Liver (tissue), 9 donors: Measurements from ENCODE around the genes TMED7, CDO1 and TNFAIP8.

- PRO-cap, 5 experiments = peak in 1 of 5 experiments; most common plus-strand start chr5:114478470 (in 1)
- RAMPAGE, long total RNA, 2 experiments = no peak in any of the 2 experiments
- RRBS = no CpG with 5 or more reads among the region's 1 CpG
These were observed 116.4 kb downstream of the KCNN2 start for GRCh38 chr5:114478419-114478618.

- PRO-cap, 5 experiments = peak in 3 of 5 experiments; most common plus-strand start chr5:115543597 (in 2); most common minus-strand start chr5:115543497 (in 2)
- RAMPAGE, long total RNA, 2 experiments = no peak in any of the 2 experiments
- RRBS = no CpG with 5 or more reads among the region's 18 CpGs
These were observed 1.5 kb downstream of the FEM1C start for GRCh38 chr5:115542760-115543765.

DNA sequence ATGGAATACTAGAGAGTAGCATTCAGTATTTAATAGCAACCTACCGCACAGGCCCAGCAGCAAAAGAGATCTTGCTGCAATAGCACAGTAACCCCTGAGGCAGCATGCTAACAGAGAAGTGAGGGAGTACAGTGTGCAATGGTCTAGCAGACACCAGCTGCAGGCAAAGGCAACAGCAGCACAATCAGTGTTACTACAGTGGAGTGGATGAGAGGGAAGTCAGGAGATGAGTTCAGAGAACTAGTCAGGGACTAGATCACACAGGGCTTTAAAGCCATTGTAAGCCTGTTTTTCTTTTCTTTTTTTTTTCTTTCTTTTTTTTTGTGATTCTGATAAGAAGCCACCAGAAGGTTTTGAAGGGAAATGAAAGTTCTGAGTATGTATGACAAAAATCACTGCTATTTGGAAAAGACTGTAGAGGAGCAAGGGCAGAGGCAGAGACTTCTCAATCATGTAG, 2.7 kb downstream of the TICAM2 start:
- PRO-cap, 5 experiments = no peak in any of the 5 experiments
- RAMPAGE, long total RNA, 2 experiments = no peak in any of the 2 experiments
- RRBS = no CpG with 5 or more reads among the region's 1 CpG

GRCh38 chr5:115614790-115615516, 10.9 kb downstream of the TMED7 start:
- PRO-cap, 5 experiments = no peak in any of the 5 experiments
- RAMPAGE, long total RNA, 2 experiments = no peak in any of the 2 experiments
- RRBS = no CpG with 5 or more reads among the region's 3 CpGs

DNA sequence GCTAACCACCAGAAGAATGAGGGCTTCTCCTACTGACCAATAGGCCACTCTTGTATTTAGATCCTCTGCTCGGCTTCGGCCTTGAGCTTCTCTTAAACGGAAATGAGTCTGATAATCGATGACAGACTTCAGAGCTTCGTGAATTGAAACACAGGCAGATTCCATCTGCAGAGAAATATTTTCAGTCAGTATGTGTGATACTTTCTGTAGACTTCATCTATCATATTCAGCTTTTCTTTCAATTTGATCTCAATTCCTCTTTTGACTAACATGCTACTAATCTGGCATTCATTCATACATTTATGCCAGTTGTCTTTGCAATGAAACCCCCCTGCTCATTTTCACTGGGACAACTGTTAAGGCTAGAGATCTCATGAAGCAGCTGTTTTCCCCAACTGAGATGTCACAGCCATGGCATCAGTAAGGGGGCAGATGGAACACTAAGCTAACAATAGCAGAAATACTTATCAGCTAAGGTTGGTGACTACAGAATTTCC, 9.5 kb downstream of the TMED7 start:
- PRO-cap, 5 experiments = no peak in any of the 5 experiments
- RAMPAGE, long total RNA, 2 experiments = no peak in any of the 2 experiments
- RRBS = no CpG with 5 or more reads among the region's 5 CpGs

GRCh38 chr5:115625162-115626304, at the start of gene TMED7:
TSS of gene TMED7 (minus strand) at chr5:115626036.
- PRO-cap, 5 experiments = peak in 5 of 5 experiments; most common minus-strand start chr5:115626010 (in 2)
- RAMPAGE, long total RNA, 2 experiments = no peak in any of the 2 experiments
- RRBS = under 1% methylated on average over 14 of the region's 78 CpGs

DNA sequence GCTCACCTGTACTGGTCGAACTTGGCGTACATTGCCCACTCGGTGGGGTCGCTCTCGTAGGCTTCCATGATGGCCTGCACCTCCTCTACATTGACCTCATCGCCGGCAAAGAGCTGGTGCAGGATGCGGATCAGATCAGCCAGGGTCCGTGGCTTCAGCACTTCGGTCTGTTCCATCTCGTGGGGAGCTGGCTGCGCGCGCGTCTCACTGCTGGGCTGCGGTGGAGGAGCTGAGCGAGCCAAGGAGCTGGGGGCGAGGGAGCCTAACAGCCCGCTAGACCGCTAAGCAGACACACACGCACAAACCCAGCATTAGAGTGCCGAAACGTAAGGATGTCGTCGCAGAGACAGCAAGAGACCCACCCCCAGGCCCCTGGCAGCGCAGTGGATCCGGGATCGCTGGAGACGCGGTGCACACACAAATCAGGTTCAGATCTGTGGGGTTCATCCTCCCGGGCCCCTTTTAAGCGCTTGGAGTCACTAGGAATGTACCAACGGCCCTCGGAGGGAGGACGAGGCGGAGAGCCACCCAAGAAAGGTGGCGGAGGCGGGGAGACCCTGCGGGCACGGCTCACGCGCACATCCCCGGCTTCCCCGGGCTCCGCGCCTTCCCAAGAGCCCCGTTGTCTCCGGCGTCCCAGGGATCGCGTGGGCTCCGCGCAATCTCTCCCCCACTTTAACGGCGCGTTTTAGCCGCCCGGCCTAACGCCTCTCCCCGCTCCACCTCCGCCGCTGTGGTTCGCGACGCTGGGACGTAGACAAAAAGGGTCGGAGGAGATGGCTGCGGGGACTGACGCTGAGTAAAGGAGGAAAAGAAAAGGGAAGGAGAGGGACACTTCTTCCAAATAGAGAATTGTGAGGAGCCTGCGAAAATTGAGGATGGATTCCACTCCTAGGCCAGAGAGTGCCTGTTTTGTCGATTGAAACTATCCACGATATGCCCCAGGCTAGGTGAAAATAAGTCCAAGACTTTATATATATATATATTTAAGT, at the start of gene CDO1:
CDO1 (minus strand) TSS at position 438 of the 992 bp plus-strand sequence.
- PRO-cap, 5 experiments = peak in 5 of 5 experiments; most common plus-strand start position 531 of the sequence (in 4); most common minus-strand start position 436 of the sequence (in 5)
- RAMPAGE, long total RNA, 2 experiments = start-site peak on the minus strand in 2 of 2 experiments, centred at position 437 of the sequence, 1,784 to 5,640 reads per replicate
- RRBS = 2% methylated on average over 16 of the region's 72 CpGs

- PRO-cap, 5 experiments = no peak in any of the 5 experiments
- RAMPAGE, long total RNA, 2 experiments = no peak in any of the 2 experiments
- RRBS = no CpG with 5 or more reads among the region's 3 CpGs
These were observed 15.7 kb downstream of the LVRN start for GRCh38 chr5:115977811-115978457.

GRCh38 chr5:116076510-116076963, 8.3 kb upstream of the COMMD10 start:
- PRO-cap, 5 experiments = no peak in any of the 5 experiments
- RAMPAGE, long total RNA, 2 experiments = no peak in any of the 2 experiments
- RRBS = no CpG with 5 or more reads among the region's 1 CpG

DNA sequence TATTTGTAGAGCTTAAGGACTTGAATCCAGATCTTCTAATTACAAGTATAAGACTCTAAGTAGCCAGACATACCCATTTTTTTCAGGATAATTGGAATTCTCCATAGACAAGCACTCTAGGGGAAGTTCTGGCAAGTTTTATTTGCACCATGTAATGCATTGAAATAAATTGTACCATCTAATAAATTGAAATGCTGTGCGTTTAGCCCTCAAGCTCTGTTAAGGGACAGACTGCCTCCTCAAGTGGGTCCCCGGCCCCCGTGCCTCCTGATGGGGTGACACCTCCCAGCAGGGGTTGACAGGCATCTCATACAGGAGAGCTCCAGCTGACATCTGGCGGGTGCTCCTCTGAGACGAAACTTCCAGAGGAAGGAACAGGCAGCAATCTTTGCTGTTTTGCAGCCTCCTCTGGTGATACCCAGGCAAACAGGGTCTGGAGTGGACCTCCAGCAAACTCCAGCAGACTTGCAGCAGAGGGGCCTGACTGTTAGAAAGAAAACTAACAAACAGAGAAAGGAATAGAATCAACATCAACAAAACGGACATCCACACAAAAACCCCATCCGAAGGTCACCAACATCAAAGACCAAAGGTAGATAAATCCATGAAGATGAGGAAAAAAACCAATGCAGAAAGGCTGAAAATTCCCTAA, 81.6 kb downstream of the COMMD10 start:
- PRO-cap, 5 experiments = peak in 1 of 5 experiments; most common minus-strand start position 102 of the sequence (in 1)
- RAMPAGE, long total RNA, 2 experiments = no peak in any of the 2 experiments
- RRBS = no CpG with 5 or more reads among the region's 7 CpGs

DNA sequence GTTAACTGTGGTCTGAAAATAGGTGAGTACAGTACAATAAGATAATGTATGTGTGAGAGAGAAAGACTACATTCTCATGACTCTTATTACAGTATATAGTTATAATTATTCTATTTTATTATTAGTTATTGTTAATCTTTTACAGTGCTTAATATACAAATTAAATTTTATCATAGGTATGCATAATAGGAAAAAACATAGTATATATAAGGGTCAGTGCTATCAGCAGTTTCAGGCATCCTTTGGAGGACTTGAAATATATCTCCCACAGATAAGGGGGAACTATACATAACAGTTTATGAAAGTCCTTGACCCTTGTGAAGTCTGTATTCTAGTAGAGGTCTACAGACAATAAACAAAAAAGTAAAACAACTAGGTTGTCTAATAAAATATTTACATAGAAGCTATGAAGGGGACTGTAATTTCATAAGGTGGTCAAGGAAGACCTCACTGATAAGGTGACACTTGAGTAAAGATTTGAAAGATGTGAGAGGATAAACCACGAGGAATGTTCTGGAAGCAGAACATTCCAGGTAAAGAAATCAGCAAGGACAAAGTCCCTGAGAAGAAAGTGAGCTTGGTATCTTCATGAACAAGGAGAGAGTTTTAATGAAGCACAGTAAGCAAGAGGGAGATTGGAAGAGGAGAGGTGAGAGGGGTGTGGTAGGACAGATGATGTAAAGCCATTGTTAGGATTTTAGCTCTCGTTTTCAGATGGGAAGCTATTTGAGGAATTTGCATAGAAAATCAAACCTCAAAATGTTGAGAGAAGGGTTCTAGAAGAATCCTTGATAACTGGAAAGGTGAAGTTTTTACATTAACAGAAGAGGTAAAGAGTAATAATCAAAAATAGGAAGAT, 148.6 kb downstream of the COMMD10 start:
- PRO-cap, 5 experiments = no peak in any of the 5 experiments
- RAMPAGE, long total RNA, 2 experiments = no peak in any of the 2 experiments
- RRBS = no CpG with 5 or more reads among the region's 2 CpGs

DNA sequence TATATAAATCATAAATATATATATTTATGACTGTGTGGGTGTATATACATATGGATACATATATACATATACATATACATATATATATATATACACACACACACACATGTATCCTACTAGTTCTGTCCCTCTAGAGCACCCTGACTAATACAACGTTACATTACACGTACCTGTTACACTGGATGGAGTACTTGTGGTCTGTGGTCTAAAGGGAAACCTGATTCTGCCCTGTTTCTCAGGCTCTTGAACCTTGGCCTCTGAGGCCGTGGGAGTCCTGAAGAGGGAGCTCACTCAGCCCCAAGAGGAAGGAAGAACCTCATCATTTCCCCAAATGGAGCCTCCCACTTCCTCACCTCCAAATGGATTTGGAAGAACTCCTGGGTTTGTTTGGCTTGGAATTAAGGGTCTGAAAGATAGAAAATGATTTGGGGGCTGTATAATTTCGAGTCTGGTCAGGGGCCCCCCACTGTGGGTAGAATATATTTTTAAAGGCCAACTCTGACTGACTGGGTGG, 200.3 kb downstream of the SEMA6A start:
- PRO-cap, 5 experiments = peak in 5 of 5 experiments; most common minus-strand start position 259 of the sequence (in 5)
- RAMPAGE, long total RNA, 2 experiments = no peak in any of the 2 experiments
- RRBS = no CpG with 5 or more reads among the region's 4 CpGs

- PRO-cap, 5 experiments = no peak in any of the 5 experiments
- RAMPAGE, long total RNA, 2 experiments = no peak in any of the 2 experiments
- RRBS = no CpG with 5 or more reads among the region's 9 CpGs
These were observed 185.8 kb downstream of the SEMA6A start for GRCh38 chr5:116388717-116389241.

- PRO-cap, 5 experiments = no peak in any of the 5 experiments
- RAMPAGE, long total RNA, 2 experiments = no peak in any of the 2 experiments
- RRBS = no CpG with 5 or more reads among the region's 7 CpGs
These were observed 79.3 kb downstream of the SEMA6A start for GRCh38 chr5:116495158-116495910.

GRCh38 chr5:116558876-116559772, 15.5 kb downstream of the SEMA6A start:
- PRO-cap, 5 experiments = no peak in any of the 5 experiments
- RAMPAGE, long total RNA, 2 experiments = no peak in any of the 2 experiments
- RRBS = no CpG with 5 or more reads among the region's 21 CpGs

DNA sequence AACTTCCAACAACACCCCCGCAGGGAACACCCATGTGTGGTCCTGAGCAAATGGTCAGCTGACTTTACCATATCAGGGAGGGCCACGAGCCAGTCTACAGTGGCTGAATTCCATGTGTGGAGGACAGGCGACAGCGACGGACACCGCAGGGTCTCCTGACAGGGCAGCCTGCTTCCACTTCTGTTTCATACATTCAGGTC, 415.6 kb downstream of the DTWD2 start:
- PRO-cap, 5 experiments = no peak in any of the 5 experiments
- RAMPAGE, long total RNA, 2 experiments = no peak in any of the 2 experiments
- RRBS = no CpG with 5 or more reads among the region's 6 CpGs

DNA sequence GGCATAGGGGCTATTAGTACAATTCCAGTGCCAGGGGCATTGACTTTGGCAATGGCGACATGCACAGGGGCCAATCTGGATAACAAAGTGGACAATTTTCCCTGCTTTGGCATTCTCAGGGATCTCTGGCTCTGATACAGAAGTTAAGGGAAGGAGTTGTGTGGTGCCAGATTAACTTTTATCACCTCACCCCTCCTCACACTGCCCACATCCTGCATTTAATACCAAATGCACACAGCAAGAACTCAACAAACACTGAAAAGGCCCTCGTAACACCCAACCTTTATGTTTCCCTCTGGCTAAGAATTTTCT, 84.3 kb upstream of the TNFAIP8 start:
- PRO-cap, 5 experiments = no peak in any of the 5 experiments
- RAMPAGE, long total RNA, 2 experiments = no peak in any of the 2 experiments
- RRBS = no CpG with 5 or more reads among the region's 2 CpGs

- PRO-cap, 5 experiments = no peak in any of the 5 experiments
- RAMPAGE, long total RNA, 2 experiments = no peak in any of the 2 experiments
- RRBS = no CpG with 5 or more reads among the region's 15 CpGs
These were observed 15.1 kb upstream of the TNFAIP8 start for GRCh38 chr5:119340386-119341415.

- PRO-cap, 5 experiments = peak in 4 of 5 experiments; most common plus-strand start chr5:119356000 (in 4); most common minus-strand start chr5:119355897 (in 2)
- RAMPAGE, long total RNA, 2 experiments = no peak in any of the 2 experiments
- RRBS = 2% methylated on average over 9 of the region's 61 CpGs
These were observed at the start of gene TNFAIP8 for GRCh38 chr5:119355551-119356667. TSS of gene TNFAIP8 (plus strand) at chr5:119356019.

DNA sequence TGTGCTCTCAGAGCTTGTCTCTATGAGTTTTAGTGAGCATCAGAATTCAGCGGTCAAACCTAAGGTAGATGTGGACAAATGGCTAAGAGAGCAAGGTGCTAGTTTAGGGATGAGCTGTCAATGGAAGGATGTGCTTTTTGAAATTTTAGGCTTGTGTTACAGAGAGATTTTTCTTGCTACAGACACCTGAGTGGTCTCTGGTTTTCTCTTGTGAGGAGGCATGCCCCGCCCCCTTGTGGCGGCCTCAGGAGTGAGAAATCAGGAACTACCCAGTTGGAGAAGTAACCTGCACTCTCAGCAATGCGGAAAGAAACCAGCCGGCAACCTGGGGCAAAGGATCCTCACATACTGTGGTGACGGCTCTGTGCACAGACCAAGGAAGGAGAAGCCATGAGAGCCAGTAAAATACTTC, 16.9 kb upstream of the HSD17B4 start:
- PRO-cap, 5 experiments = no peak in any of the 5 experiments
- RAMPAGE, long total RNA, 2 experiments = no peak in any of the 2 experiments
- RRBS = no CpG with 5 or more reads among the region's 6 CpGs